HepG2 (cell line): Measurements from ENCODE around the genes C2CD2 and UBASH3A.

DNA sequence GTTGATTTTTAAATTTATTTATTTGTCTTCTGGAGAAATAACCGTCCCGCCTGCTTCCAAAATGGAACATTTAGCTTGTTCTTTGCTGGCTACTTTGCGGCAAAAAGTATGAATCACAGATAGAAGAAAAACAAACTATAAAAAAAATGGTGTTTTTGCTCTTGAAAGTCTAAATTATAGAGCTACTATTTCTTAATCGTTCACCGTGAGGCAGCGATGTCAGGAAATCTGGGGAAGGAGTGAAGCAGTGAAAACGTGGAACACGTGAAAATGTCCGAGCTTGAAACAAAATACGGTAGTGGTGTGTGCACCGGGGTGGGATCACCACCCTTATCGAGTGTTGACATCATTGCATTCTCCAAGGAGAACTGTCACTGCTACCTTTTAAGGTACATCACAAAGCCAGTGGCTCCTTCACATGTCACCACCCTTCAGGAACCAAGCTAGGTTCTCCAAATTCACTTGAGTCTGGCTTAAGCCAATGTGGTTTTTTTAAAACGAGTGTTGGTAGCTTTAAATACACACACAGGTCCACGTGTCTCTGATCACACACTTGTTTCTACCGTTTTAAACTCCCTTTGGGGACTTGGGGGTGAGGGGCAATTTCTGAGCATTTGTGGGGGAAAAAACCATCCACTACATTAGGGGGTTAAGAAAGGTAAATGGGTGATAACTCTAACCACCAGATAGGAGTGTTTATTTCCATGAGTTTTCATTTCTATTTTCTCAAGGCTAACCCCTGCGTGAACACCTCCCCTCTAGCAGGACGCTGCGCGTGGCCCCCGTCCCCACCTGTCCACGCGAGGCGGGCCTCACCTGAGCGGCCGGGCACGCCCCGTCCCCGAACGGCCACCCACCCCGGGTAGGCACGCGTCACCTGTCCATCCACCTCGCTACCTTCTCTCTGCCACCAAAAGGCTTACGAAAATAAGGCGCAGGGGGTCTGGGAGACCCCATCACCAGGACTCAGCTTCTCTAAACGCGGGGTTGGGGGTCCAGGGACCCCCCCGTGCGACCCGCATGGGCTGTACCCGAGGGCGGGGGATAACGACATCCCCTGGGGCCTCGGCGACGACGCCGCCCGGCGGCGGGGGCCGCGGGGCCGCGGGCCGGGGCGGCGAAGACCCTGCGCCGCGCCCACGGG lies 1.0 kb downstream of the PRDM15 start:
- RRBS, 2 experiments: under 1 to 2% methylated on average over 4 of the region's 62 CpGs
CAGE:
- cytosol, long polyA minus RNA: no peak
- cytosol, long polyA plus RNA: no peak
- long polyA plus RNA: no peak
- nucleus, long polyA minus RNA: no peak
- nucleus, long polyA plus RNA: no peak

- RRBS, 2 experiments: 100% methylated on average over 2 of the region's 15 CpGs; no CpG with 5 or more reads in 1 of the 2 experiments
CAGE:
- cytosol, long polyA minus RNA: no peak
- cytosol, long polyA plus RNA: no peak
- long polyA plus RNA: no peak
- nucleus, long polyA minus RNA: no peak
- nucleus, long polyA plus RNA: no peak
Observed at GRCh38 chr21:41923834-41924996, 29.6 kb downstream of the C2CD2 start.

DNA sequence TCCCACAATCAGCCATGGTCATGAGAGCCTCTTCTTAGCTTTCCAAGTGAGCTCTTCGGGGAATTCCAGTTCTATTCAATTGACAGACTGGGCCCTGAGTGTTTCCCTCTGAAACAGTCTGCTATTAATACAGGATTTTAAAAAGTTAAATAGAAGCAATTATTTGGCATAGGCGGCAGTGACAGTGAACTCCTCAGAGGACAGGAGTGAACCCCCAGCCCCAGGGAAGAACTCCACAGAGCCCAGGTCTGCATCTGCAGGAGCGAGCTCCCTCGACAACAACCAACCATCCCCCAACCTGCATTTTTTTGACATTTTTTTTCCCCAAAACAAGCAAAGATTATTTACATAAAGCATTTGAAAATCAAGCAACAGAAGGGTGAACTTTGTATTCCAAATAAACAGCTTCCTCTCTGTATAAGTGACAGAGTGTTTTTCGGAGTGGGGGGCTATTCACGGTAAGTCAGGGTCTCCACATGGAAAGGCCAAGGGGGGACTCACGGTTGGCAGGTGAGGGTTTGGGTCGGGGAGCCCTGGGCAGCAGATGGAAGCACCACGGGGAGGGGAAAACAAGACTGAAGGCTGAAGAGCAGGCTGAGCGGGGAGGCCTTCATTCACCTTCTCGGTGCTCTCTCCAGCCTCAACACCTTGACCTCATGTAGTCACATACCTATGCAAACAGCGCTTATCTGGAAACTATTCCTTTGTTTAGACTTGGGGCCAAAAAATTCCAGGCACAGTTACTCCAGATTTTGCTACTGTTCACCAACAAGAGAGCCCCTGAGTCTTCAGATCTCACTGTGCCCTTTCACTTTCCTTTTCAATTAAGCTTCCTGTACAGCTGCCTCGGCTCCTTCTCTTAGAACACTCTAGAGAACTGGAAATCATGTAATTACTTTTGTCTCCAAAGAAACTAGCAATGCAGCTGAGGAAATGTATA lies 27.6 kb downstream of the C2CD2 start:
- RRBS, 2 experiments: no CpG with 5 or more reads among the region's 13 CpGs
CAGE:
- cytosol, long polyA minus RNA: no peak
- cytosol, long polyA plus RNA: no peak
- long polyA plus RNA: no peak
- nucleus, long polyA minus RNA: start-site peak on the minus strand centred at position 704 of the sequence, 142 bp wide, 10 reads
- nucleus, long polyA plus RNA: no peak

DNA sequence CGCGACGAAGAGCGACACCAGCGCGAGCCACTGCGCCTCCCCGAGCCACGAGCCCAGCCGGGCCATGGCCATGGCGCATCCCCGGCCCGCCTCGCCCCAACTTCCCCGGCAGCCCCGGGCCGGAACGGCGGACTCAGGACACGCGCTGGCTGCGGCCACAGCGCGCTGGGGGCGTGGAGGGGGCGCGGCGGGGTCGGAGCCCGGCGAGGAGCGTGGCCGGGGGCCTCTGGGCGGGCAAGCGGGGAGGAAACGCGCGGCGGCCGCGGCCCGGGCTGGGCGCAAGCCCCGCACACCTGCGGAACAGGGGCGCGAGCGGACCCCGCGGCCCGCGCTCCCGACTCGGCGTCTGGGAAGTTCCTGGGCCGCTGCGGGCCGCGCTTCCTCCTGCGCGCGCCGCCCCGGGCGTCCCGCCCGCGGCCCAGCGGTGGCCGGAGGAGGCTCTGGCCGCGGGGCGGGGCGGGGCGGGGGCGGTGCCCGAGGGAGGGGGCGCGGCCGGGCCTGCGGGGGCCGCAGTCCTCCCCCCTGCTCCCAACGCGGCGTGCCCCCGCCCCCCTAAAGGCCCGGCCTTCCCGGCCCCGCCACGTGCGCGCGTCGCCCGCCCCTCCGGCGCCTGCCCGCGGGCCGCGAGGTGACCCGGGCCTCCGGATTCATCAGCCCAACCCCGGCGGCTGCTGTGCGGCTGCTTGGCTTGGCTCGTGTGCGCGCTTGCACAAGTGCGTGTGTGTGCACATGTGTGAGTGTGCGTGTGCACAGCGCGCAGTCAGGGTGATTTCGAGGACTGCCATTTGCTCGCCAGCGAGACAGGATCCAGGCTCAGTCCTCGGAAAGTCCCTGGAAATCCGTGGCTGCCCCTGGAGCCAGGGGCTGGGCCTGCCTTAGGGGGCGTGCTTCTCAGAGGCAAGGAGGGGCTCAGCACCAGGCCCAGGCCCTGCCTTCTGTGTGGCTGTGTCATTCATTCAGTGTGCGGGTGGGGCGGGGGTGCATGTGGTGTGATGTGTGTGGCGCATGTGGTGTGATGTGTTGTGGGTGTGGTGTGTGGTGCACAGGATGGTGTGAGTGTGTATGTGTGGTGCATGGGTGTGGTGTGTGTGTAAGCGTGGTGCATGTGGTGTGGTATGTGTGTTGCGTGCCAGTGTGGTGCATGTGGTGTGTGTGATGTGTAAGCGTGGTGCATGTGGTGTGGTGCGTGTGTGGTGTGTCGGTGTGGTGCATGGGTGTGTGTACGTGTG lies at the start of gene C2CD2:
Gene C2CD2 (minus strand): TSS at position 442 of the 1,229 bp plus-strand sequence.
- RRBS, 2 experiments: 2% methylated on average over 29 to 36 of the region's 128 CpGs
CAGE:
- cytosol, long polyA minus RNA: start-site peak on the minus strand centred at position 367 of the sequence, 40 bp wide, 15 reads
- cytosol, long polyA plus RNA: no peak
- long polyA plus RNA: no peak
- nucleus, long polyA minus RNA: no peak
- nucleus, long polyA plus RNA: no peak

- RRBS, 2 experiments: no CpG with 5 or more reads among the region's 7 CpGs
CAGE:
- cytosol, long polyA minus RNA: no peak
- cytosol, long polyA plus RNA: no peak
- long polyA plus RNA: no peak
- nucleus, long polyA minus RNA: no peak
- nucleus, long polyA plus RNA: no peak
Observed at GRCh38 chr21:42025357-42025809, 15.2 kb upstream of the ZBTB21 start.

DNA sequence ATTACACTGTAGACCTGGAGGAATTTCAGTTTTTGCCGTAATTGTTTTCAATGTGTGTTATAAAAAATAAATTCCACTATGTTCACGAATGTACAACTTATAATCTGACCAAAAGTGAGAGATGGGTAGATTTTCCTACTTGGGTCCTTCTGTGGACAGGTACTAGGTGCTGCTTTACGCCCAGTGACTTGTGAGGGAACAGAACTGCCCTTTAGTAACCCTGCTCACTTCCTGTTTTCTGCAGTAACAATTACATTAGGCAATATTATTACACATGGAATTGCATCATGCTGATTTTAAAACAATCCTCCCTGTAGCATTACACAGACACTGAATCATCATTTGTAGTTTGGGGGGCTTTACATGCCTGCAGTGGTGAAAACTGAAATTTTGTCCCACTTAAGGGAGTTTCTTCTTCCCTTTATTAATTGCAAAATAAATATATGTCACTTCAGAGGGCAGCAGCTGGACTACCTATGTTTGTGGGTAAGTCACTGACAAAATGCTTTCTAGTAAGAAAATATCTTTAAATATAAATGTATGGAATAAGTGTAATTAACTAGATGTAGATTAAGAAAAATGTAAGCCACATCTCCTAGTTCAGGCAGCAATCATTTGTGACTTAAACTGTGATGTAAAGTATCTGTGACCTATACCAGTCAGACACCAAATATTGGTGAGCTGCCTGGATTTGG lies 19.4 kb upstream of the ABCG1 start:
- RRBS, 2 experiments: no CpG with 5 or more reads among the region's 3 CpGs
CAGE:
- cytosol, long polyA minus RNA: no peak
- cytosol, long polyA plus RNA: no peak
- long polyA plus RNA: no peak
- nucleus, long polyA minus RNA: no peak
- nucleus, long polyA plus RNA: no peak

GRCh38 chr21:42228521-42229033 lies 9.6 kb downstream of the ABCG1 start:
- RRBS, 2 experiments: no CpG with 5 or more reads among the region's 8 CpGs
CAGE:
- cytosol, long polyA minus RNA: no peak
- cytosol, long polyA plus RNA: no peak
- long polyA plus RNA: no peak
- nucleus, long polyA minus RNA: no peak
- nucleus, long polyA plus RNA: no peak

GRCh38 chr21:42238321-42239027 lies 19.5 kb downstream of the ABCG1 start:
- RRBS, 2 experiments: no CpG with 5 or more reads among the region's 10 CpGs
CAGE:
- cytosol, long polyA minus RNA: no peak
- cytosol, long polyA plus RNA: no peak
- long polyA plus RNA: no peak
- nucleus, long polyA minus RNA: no peak
- nucleus, long polyA plus RNA: no peak

- RRBS, 2 experiments: 73% methylated on average over 4 of the region's 25 CpGs; no CpG with 5 or more reads in 1 of the 2 experiments
CAGE:
- cytosol, long polyA minus RNA: no peak
- cytosol, long polyA plus RNA: no peak
- long polyA plus RNA: no peak
- nucleus, long polyA minus RNA: no peak
- nucleus, long polyA plus RNA: no peak
Observed at GRCh38 chr21:42287743-42288197, 27.4 kb downstream of the TFF3 start.

DNA sequence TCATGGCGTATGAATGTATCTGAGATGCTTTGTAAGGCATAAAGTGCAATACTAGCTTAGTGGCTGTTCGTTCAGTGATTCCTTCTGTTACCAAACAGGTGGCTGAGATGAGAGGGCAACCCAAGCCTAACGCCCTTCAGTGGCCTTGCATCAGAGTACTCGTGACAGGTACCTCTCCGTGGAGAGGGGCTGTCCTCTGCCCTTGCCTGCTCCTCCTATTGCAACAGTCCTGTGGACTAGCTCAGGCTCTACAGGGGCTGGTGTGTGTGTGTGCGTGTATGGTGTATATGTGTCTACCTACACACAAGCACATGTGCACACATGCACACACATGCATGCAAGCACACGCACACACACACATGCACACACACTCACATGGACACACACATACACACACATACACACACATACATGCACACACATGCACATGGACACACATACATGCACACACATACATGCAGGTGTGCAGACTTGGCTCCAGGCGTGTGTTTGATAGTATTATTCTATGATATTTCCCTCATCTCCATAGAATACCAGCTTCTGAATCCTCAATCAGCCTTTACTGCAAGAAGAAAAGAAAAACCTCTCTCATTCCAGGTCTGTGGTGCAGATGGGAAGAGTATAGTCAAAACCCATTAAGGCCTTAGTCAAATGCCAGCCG lies 15.1 kb downstream of the TFF3 start:
- RRBS, 2 experiments: no CpG with 5 or more reads among the region's 9 CpGs
CAGE:
- cytosol, long polyA minus RNA: no peak
- cytosol, long polyA plus RNA: no peak
- long polyA plus RNA: no peak
- nucleus, long polyA minus RNA: no peak
- nucleus, long polyA plus RNA: no peak

DNA sequence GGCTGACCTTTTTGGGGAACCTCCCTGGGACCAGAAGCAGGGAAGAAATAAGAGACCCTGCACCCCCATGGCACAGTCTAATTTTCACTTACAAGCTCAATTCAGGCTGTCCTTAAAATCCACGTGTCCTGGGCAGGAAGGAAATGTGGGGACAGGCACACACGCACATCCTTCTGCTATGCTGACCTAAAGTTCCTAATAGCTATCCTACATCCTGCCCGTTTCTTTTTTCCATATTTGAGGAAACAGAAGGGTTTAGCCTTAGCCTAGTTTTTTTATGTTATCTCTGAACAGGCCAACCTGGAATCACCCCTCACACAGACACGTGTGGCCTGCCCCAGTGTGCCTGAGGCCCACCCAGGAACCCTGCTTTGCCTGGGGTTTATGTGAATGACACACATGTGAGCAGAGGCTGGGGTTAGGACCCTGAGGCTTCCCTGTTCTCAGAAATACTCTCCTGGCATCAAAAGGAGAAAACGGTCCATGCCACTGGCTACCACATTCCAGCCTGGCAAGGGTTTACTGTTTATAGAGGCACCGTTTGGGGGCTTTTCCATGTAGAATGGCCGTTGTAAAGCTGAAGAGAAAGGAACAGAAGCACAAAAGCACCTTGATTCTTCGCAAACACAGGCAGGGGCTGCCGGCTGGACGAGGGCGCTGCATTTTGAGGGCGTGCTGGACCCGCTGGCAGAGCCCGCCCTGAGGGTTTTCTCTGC lies 13.3 kb downstream of the TFF3 start:
- RRBS, 2 experiments: no CpG with 5 or more reads among the region's 14 CpGs
CAGE:
- cytosol, long polyA minus RNA: no peak
- cytosol, long polyA plus RNA: no peak
- long polyA plus RNA: no peak
- nucleus, long polyA minus RNA: no peak
- nucleus, long polyA plus RNA: no peak

- RRBS, 2 experiments: no CpG with 5 or more reads among the region's 19 CpGs
CAGE:
- cytosol, long polyA minus RNA: no peak
- cytosol, long polyA plus RNA: no peak
- long polyA plus RNA: no peak
- nucleus, long polyA minus RNA: no peak
- nucleus, long polyA plus RNA: no peak
Observed at GRCh38 chr21:42313550-42314244, 1.5 kb downstream of the TFF3 start.

GRCh38 chr21:42350190-42350791 lies 503 bp downstream of the TFF2 start:
- RRBS, 2 experiments: no CpG with 5 or more reads among the region's 13 CpGs
CAGE:
- cytosol, long polyA minus RNA: no peak
- cytosol, long polyA plus RNA: no peak
- long polyA plus RNA: no peak
- nucleus, long polyA minus RNA: no peak
- nucleus, long polyA plus RNA: no peak

DNA sequence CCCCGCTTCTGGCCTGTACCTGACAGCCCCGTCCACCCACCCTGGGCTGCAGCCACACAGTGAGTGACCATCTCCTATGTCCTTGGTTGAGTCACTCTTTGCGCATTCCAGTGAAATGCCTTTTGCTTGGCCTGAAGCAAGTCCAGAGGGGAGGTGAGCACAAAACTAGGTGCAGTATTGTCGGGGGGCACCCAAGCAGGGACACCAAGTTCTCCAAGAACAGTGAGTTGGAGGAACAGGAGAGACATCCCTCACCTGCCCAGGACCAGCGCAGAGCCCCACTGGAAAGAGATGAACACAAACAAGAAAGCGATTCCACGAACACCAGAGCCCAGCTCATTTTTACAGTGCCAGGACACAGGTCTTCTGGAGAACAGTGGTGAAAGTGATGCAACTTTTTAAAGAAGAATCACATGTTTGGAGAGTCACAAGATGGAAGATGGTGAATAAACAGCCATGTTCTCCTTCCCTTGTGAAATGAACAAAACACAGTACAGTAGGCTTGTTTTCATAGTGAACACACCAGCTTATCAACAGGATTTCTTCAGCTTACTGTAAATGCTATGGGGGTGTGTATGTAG lies 10.0 kb downstream of the TMPRSS3 start:
- RRBS, 2 experiments: no CpG with 5 or more reads among the region's 7 CpGs
CAGE:
- cytosol, long polyA minus RNA: start-site peak on the minus strand centred at position 282 of the sequence, 403 bp wide, 11 reads
- cytosol, long polyA plus RNA: no peak
- long polyA plus RNA: no peak
- nucleus, long polyA minus RNA: no peak
- nucleus, long polyA plus RNA: no peak

DNA sequence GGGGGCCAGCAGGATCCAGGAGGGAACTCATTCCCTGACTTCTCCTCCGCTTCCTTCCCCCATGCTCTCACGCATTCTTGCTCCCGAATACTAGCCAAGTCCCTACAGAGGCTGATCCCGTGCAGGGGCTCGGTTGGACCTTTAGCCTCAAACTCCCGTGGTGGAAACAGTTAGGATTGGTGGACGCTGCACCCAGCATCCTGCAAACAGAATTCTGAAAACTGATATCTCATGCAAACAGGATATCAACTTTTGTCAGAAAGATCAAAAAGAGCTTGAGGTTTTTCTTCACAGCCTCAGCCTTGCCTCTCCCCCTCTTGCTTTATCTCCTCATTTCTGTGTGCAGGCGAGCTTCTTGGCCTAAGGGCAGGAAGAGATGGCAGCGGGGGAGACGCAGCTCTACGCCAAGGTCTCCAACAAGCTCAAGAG lies at the start of gene UBASH3A:
Gene UBASH3A (plus strand): TSS at position 333 of the 429 bp plus-strand sequence.
- RRBS, 2 experiments: no CpG with 5 or more reads among the region's 11 CpGs
CAGE:
- cytosol, long polyA minus RNA: no peak
- cytosol, long polyA plus RNA: no peak
- long polyA plus RNA: no peak
- nucleus, long polyA minus RNA: no peak
- nucleus, long polyA plus RNA: no peak

DNA sequence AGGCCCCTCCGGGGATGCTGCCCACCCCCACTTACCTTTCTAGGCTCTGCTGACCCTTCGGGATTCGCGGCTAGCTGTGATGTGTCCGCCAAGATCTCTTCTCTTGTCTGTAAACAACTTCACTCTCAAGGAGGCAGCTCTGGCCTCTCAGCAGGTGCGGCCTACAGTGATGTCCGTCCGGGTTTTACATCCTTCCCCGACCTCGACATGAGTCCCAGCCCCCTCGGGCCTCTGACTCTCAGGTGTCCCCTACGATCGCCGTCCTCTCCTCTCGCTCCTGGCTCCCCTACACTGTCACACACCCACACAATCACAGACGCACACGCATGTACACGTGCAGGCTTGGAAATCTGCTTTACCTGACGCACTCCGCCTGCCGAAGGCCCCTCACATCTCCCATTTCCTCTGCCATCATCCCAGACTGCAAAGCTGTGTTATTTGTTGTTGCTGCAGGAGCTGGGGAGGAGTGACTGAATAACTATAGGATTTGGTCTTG lies 804 bp upstream of the RSPH1 start:
- RRBS, 2 experiments: 3 to 5% methylated on average over 1 of the region's 21 CpGs
CAGE:
- cytosol, long polyA minus RNA: no peak
- cytosol, long polyA plus RNA: no peak
- long polyA plus RNA: no peak
- nucleus, long polyA minus RNA: no peak
- nucleus, long polyA plus RNA: no peak

DNA sequence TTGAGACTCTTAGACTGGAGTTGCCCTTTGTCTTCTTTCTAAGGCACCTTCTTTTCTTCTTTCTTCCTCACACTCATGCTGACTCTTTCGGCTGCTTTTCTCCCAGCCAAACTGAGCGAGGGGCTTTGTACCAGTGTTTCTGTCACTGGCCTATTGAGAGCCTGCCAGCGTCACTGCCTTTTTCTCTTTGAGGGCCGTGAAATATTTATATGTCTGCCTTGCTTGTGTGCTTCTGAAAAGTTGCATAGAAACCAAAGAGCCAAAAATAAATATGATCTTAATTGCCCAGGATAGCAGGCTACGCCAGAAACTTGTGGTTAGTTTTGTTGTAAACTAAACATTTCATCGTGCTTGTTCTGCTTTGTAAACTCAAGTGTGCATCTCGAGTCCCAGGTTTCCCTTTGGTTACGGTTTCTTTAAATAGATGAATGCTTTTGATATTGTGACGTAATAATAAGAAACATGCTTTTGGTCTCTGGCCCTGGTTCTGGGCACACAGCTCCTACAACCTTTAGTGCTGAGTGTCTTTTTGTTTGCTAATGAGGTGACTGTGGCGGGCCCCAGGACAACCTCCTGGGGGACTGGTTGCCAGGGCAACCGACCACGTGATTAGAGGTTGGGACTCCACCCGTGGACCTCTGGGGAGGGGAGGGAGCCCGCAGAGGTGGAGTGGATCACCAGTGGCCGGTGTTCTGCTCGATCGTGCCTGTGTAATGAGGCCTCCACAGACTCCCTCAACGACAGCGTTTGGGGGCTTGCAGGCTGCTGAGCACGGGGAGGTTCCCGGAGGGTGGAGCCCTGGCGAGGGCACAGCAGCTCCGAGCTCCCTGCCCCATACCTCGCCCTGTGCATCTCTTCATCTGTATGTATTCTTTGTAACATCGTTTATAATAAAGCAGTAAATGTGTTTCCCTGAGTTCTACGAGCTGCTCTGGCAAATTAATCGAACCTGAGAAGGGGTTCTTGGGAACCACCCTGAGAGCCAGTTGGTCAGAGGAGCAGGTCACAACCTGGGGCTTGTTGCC lies 11.0 kb downstream of the SLC37A1 start:
- RRBS, 2 experiments: no CpG with 5 or more reads among the region's 27 CpGs
CAGE:
- cytosol, long polyA minus RNA: no peak
- cytosol, long polyA plus RNA: no peak
- long polyA plus RNA: no peak
- nucleus, long polyA minus RNA: no peak
- nucleus, long polyA plus RNA: no peak

GRCh38 chr21:42526232-42526845 lies 12.7 kb downstream of the SLC37A1 start:
- RRBS, 2 experiments: 5 to 6% methylated on average over 2 of the region's 11 CpGs
CAGE:
- cytosol, long polyA minus RNA: no peak
- cytosol, long polyA plus RNA: no peak
- long polyA plus RNA: no peak
- nucleus, long polyA minus RNA: no peak
- nucleus, long polyA plus RNA: no peak

DNA sequence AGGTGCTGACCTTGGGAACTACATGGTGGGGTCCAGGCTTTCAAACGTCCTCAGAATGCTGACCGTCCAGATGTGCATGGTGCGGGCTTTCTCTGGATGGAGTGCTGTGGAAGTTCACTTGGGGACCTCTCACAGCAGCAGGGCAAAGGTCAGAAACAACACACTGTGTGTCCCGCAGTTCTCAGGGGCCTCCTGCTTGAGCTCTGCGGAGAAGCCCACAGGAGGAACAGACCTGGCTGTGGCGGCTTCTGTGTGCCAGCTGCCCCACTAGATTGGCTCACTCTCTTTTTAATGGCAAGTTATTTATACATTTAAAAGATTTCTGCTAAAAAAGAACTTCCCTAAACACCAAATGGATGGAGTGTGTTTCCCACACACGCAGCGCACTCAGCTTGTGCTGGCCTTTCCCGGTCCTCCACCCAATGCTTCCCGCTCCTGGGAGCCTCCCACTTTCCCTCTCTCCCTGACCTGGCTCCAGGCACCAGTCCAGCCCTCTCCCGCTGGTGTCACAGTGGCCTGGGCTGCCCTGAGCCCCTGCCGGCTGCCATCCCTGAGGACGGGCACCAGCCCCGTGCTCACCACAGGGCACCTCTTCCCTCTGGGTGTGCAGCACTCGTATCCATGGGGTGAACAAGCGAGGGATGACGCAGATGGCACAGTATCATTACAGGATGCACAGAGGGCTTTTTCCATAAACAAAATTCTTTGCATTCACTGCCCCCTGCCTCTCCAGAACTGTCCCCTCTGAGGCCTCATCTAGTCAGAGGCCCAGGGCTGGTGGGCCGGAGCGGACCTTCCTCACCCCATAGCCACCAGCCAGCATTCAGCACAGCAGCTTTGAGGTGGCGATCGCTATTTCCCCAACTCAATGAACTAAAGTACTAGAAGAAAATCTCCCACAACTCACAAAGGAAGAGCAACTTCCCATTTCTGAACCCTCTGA lies 68.4 kb downstream of the SLC37A1 start:
- RRBS, 2 experiments: 60% methylated on average over 1 of the region's 21 CpGs; no CpG with 5 or more reads in 1 of the 2 experiments
CAGE:
- cytosol, long polyA minus RNA: no peak
- cytosol, long polyA plus RNA: no peak
- long polyA plus RNA: no peak
- nucleus, long polyA minus RNA: no peak
- nucleus, long polyA plus RNA: no peak

DNA sequence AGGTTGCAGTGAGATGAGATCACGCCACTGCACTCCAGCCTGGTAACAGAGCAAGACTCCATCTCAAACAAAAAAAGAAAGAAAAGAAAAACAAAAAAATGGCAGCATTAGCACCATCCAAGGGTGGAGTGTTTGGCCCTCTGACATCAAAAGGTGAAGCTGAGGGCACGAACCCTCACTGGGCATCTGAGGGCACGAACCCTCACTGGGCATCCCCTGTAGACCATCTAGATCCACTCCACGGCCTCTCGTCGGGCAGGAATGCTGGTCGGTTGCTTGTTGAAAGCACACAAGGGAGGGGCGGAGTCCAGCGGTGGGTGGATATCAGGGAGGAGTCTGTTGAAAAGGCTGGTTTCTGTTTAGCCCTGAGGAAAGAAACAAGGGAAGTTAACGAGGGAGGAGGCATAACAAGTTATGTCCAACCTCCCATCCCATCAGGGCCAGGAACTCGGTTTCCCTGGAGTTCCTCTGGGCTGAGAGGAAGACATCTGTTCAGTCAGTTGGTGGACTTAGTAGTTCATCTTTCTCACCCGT lies 32.3 kb upstream of the PDE9A start:
- RRBS, 2 experiments: no CpG with 5 or more reads among the region's 12 CpGs
CAGE:
- cytosol, long polyA minus RNA: no peak
- cytosol, long polyA plus RNA: no peak
- long polyA plus RNA: no peak
- nucleus, long polyA minus RNA: no peak
- nucleus, long polyA plus RNA: no peak